A172 (cell line): Measurements from ENCODE around the genes LMTK3, CGB1 and LIN7B.

DNA sequence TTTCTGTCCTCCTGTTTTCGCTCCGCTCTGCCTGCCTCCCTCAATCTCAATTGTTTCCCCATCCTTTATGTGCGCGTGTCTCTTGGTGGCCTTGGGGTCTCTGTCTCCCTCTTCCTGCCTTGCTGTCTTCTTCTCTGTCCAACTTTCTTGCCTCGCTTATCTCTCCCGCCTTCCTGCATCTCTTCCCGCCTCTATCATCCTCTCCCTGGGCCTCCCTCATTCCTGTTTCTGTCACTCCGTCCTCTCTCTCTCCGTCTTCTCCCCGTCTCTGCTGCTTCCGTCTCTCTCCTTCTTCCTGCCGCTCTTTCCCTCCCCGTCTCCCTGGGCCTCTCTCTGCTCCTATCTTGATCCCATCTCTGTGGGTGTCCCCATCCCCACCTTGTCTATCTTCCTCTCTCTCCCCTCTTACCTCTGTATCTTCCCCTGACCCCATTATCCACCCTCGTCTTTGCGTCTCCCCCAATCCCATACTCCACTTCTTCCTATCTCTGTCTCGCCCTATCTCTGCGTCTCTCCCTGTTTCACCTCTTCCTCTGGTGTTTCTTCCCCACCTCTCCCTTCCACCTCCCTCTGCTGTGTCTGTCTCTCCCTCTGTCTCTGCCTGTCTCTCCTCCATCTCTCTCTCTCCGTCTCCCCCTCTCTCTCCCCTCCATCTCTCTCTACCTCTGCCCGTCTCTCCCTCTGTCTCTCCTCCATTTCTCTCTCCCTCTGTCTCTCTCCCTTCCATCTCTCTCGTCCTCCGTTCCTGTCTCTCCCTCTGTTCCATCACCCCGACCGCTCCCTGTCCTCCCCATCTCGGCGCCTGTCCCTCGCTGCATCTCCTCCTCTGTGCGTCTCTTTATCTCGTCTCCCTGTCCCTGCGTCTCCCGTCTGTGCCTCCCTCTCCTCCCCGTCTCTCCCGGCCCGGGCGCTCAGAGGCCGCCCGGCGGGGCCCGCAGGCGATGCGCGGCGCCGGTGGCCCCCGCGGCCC is 4.3 kb downstream of the GRIN2D start:
- RAMPAGE, long total RNA = no peak

- RAMPAGE, long total RNA = no peak
These were observed 22.2 kb downstream of the GRIN2D start for GRCh38 chr19:48415622-48416153.

- RAMPAGE, long total RNA = no peak
These were observed 18.8 kb downstream of the CYTH2 start for GRCh38 chr19:48487904-48488444.

DNA sequence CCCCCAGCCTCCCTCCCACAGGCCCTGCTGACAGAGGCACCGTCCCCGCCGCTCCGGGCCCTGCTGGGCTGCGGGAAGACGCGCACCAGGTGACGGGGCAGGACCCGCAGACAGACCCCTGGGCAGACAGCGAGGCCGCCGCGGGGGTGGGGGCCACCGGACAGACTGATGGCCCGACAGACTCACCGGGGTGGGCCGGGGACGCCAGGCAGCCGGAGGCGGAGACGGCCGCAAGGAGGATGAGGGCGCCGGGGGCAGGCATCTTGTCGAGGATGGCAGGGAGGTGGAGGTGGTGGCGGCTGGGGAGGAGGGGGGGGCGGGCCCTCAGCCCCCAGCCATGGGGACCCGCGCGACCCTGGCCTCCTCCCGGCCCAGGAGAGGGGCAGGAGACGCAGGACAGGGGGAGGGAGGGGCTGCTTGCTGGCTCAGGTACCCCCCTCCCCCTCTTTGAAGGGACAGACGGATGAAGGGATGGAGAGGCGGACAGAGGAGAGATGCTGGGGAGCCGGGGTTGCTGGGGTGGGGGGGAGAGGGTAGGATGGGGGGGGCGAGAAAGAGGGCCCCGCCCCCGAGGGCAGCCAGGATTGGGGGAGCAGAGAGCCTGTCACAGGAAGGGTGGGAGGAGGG is at the start of gene LMTK3:
LMTK3 (minus strand) TSS at position 521 of the 627 bp plus-strand sequence.
- RAMPAGE, long total RNA = no peak

DNA sequence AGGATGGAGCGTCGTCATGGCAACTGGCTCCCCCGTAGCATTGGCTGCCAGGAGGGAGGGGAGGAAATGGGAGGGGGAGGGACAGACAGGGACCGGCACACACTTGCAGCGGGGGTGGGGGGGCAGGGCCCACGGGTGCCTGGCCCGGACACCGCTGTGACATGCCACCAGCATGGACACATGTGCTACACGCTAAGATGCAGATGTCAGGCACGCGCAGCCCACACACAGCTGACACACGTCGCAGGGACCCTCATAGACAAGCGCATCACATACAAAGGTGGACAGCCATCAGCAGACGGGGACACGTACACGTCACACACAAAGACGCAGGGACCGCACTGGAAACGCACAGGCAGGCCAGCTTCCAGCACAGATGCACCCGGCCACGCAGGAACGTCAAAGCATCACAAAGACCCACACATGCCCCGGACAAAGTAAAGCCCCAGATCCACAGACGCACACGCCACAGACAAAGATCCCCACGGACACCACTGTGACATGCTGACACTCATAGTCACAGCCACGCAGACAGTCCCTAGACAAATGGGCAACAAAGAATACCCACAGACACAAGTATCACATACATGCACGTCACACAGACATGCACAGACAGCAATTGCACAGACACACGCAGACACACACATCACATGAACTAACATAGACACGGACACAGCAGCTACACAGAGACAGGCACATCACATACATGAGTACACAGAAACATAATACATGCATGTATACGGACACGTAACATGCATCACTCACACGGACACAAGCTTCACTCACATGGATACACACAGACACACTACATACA is 514 bp upstream of the LMTK3 start:
- RAMPAGE, long total RNA = no peak

DNA sequence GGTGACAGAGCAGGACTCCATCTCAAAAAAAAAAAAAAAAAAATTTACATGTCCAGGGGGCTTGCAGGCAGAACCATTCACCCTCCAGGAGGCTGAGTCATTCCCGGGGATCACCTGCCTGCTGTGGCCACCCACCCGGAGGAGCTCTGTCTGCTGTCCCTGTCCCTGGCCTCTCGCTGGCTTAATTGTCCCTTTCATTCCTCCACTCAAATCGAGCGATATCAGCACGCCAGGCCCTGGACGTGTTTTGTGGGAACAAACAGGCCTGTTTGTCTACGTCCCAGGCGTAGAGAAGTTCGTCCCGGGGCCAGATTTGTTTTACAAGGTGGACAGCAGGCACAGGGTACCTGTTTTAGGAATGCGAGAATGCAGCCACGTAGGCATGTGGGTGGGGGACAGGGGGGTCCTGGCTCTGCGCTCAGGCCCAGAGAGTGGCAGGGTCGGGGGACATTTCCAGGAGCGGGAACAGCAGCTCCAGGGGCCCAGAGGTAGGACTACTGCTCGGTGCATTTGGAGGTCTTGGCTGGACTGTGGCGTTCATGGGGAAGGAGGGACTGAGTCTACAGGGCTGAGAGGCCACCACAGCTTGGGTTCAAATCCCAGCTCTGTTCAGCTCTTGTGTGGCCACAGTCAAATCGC is 21.3 kb downstream of the SULT2B1 start:
- RAMPAGE, long total RNA = no peak

GRCh38 chr19:48618399-48619075 is 441 bp downstream of the RPL18 start:
- RAMPAGE, long total RNA = no peak

DNA sequence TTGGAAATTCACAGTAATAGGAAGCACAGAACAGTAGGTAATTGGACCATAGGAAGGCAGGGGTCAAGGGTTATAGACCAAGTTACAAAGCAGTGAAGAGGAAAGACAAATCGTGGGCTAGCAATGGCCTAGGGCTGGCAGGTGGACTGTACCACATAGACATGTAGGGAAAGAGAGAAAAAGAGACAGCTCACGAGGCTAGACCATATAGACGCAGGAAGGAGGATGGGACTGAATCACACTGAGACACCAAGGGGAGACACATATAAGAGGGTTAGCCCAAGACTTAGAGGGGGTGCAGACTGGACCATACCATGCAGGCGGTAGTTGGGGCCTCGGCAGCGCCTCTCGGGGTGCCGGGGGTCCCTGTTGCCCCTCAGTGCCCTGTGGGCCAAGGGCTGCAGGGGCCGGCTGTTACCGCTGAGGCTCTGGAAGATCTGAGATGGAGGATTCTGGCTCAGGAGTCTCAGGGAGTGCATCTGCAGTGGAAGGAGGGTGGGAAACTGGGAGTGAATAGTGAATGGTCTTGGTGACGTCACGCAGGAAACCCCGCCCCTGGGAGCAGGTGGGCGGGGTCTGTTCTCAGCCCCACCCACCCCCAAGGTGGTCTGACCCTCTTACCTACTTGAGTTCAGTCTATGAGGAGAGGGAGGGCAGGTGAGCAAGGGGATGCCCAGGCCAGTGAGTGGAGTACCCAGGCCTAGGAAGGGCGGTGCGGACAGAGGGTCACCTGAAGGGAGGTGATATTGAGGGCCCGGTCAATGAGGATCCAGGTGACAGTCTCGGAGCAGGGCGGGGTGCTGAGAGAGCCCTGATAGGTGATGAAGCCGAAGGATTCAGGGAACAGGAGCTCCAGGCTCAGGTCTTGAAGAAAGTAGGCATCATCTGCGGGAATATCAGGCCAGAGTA is 1.6 kb upstream of the DBP start:
- RAMPAGE, long total RNA = no peak

DNA sequence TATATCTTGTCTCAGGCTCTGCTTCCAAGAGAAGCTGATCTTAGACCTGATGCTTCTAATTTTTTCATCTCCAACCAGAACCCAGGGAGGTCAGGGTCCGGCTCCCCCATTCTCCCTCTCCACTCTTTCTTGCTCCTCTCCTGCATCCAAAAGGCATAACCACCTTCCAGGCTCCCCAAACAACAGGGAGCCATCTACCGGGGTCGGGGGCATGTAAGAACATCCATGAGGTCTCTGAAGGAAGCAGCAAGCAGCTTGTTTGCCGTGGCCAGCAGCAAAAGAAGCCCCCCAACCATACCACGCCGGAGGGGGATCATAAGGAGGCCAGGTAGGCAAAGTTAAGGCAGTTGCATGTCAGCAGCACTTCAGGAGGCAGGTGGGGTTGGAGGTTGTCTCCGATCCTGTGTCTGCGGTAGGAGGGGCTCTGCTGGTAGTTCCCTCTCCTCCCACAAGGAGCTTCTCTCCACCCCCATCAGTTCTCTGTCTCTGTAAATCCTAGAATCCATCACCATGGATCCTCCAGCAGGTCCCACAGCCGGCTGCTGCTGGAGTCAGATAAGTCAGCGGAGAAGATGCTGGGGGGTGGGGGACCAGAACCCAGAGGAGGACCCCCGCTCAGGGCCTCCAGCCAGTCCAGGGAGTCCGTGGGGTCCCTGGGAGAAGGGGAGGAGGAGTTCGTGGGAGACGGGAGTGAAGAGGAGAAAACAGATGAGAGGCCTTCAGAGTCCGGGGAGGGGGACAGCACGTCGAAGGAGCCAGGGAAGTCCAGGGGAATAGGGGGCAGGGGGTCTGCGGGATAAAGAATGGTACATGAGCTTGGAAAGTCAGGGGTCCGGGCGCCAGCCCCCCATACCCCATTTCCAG is 6.5 kb downstream of the MAMSTR start:
- RAMPAGE, long total RNA = no peak

DNA sequence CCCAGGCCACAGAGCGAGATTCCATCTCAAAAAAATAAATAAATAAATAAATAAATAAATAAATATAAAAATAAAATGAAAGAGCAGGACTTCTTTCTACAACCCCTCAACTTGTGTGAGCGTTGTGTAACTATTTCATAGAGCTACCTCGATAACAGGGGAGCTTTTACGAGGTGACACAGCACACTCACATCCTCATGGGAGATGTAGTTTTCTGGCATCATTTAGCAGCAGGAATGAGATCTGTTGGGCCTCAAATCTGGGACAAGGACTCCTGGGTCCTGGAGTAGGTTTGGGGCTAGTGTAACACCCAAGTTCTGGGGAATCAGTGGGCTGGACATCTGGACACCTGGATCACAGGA is 3.8 kb downstream of the FGF21 start:
- RAMPAGE, long total RNA = no peak

GRCh38 chr19:48819255-48819940 is 8.6 kb upstream of the BCAT2 start:
- RAMPAGE, long total RNA = no peak

DNA sequence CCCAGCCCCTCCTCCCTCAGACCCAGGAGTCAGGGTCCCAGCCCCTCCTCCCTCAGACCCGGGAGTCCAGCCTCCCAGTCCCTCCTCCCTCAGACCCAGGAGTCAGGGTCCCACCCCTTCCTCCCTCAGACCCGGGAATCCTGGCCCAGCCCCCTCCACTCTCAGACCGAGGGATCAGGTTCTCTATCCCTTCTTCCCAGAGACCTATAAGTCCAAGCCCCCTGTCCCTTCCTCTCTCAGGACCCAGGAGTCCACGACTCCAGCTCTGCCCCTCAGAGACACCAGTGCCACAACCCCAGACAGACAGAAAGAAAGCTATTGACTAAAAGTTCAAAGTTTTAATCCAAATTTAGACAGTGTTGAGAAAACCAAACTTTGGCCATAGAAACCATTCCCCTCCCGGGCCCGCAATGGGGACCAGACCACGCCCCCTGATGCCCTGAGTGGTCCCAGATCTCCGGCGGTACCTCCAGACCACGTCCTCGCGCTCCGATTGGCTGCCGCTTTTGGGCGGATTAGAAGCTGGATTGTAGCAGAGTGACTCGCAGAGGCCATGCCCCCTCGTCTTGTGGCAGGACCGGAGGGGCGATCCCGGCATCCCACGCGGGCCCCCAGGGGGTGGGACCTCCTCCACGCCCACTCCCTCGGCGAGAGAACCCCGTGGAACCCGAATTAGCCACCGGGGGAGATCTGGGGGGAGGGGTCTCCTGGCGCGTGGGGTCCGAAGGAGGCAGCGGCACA is 653 bp upstream of the HSD17B14 start:
- RAMPAGE, long total RNA = no peak

- RAMPAGE, long total RNA = no peak
These were observed 3.6 kb downstream of the TULP2 start for GRCh38 chr19:48894953-48895279.

- RAMPAGE, long total RNA = no peak
These were observed 846 bp upstream of the FTL start for GRCh38 chr19:48964275-48964651.

DNA sequence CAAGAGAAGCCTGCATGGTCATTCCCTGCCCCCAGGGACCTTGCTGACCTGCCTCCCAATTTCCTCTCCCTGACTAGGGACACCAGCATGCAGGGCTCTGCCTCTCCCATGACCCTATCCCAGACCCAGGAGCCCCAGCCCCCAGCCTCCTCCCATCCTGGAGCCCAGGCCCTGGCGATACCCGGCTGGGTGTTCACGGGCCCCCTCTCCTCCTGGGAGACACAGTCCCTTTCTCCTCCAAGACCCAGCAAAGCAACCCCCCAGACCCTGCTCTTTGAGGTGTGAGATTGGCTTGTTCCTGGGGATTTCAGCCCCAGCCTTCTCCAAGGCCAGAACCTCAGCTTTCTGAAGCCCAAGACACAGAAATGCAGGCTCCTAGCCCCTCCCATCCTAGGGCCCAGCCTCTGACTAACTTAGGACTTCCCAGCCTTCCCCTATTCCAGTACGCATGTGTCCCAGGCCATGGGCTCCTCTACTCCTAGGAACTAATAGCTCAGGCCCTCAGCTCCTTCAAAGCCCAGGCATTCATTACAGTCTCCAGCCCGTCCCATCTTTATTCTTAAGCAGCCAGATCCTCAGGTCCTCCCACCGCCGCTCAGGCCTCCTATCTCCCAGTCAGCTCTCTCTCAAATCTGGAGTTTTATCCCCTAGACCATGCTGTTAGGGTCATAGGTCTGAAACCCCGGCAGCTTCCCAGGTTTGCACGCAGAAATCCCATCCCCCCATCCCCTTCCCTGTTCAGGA is 976 bp downstream of the GYS1 start:
- RAMPAGE, long total RNA = no peak

GRCh38 chr19:49017534-49018645 is 999 bp upstream of the LHB start:
- RAMPAGE, long total RNA = no peak

- RAMPAGE, long total RNA = no peak
These were observed 529 bp upstream of the ENSG00000268655 start for GRCh38 chr19:49020885-49021270.

DNA sequence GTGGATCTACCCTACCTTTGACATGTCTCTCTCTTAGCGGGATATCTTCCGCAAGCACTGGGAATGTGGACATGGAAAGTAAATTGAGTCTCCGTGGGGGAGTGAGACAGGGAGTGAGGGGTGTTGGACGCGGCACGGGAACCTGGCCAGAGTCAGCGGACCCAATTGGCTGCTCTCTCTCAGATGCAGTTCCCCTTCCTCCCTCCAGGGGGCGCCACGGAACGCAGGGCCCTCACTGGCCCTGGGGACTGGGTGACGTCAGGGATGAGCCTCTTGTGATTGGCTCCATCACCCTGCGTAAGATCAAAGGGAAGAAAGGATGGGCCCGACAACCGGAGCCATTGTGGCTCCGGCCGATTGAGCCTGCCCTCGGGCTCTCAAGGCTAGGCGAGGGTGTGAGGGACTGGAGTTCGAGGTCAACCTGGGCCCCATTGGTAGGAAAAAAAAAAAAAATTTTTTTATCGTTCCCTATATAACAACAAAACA is at the start of gene CGB1:
CGB1 (minus strand) TSS at position 208 of the 486 bp plus-strand sequence.
- RAMPAGE, long total RNA = no peak

DNA sequence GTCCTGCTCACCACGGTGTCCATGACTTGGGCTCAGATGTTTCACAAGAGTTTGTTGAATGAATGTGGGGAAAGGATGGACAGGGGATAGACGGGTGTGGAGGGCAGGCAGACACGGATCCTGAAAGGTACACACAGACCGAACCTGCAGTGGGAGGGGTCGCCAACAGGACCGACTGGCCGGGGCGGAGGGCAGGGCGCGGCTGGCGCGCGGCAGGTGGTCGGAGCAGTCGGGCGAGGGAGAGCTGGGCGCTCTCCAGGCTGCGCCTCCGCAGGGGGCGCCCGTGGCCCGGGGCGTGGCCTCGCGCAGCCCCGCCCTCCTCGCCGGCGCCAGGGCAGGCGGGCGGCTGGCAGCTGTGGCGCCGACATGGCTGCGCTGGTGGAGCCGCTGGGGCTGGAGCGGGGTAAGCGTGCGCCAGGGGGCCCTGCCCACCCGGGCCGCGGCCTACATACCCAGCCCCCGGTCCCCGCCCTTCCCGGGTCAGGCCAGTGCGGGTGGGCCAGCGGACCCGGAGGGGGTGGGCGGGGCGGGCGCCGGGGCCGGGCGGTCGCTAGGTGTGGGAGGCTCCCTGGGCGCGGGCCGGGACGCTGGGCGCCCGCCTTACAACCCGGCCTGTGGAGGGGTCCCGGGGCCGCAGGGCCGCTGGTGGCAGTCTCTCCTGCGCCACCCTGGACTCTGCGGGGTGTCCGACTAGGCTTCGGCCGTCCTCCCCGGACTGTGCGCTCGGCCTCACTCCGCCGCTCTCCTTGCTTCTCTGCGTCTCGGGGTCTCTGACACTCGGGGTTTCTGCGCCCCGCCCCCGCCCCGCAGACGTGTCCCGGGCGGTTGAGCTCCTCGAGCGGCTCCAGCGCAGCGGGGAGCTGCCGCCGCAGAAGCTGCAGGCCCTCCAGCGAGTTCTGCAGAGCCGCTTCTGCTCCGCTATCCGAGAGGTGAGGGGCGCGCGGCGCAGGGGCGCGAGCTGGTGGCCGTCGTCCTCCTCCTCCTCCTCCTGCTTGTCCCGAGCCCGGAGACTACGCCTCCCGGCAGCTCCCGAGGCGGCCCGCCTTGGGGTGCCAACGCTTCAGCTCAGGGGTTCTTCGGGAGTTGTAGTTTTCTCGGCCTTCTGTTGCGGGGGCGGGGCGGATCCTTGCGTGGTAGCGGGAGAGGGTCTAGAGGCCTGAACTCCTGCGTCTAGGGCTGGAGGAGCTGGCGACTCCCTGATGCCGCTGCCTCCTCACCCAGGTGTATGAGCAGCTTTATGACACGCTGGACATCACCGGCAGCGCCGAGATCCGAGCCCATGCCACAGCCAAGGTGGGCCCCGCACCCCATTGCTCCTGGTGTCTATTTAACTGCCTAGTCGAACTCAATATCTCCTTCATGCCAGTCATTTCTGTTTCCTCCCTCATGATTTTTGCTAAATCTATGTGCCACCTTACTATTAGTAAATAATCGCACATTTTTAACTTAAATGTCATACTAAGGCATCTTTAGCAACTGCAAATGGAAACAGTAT is at the start of gene LIN7B:
LIN7B (plus strand) TSS at position 332 of the 1,495 bp plus-strand sequence.
- RAMPAGE, long total RNA = start-site peak on the plus strand centred at position 341 of the sequence, 36 bp wide, 10 and 10 reads in 2 replicates

GRCh38 chr19:49145835-49146706 is 9.1 kb downstream of the HRC start:
- RAMPAGE, long total RNA = no peak